ENCODE measurements around a stretch of chr15.

GRCh38 chr15:62906798-62907127, 135.8 kb upstream of the TPM1 start:
- RRBS = no CpG with 5 or more reads among the region's 3 CpGs
CAGE:
- cytosol, long polyA plus RNA = no peak
- long polyA plus RNA = no peak
- nucleus, long polyA plus RNA = no peak

DNA sequence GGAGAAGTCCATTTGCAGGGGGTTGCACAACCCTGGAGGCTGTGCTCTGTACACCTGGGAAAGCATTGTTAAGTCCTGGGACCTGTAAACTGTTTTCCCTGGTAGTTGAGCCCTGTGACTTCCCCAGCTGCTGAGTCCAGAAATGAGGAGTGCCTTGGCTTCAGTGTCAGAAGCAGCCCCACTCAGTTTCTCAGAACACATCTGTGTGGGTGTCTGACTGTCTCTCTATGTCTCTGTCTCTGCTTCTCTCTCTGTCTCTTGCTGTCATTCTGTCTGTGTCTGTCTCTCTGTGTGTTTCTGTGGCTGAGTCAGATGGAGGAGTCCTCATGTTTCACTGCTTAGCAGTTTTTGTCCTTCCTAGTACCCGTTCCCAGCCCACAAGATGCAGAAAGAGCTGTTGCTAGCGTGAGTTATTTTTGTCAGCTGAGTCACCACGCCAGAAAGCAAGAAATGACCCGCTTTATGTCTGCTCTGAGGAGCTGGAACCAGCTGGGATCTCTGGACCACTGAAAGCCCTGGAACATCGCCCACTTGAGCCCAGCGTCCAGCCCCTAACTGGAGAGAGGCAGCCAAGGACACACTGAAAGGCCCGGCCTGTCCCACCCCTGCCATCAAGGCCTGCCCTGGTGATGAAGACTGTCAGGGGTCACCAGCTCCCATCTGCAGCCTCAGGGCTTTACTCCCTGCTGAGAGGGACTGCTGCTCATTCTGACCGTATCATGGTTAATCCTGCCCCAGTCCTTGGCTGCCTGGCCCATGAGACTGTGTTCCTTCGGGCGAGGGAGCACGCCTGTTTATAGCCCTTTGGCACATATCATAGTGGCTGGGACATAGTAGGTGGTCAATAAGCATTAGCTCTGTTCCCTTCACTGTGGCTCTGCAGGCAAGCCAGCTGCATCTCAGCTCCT, 101.8 kb upstream of the TPM1 start:
- RRBS = no CpG with 5 or more reads among the region's 11 CpGs
CAGE:
- cytosol, long polyA plus RNA = no peak
- long polyA plus RNA = no peak
- nucleus, long polyA plus RNA = no peak

DNA sequence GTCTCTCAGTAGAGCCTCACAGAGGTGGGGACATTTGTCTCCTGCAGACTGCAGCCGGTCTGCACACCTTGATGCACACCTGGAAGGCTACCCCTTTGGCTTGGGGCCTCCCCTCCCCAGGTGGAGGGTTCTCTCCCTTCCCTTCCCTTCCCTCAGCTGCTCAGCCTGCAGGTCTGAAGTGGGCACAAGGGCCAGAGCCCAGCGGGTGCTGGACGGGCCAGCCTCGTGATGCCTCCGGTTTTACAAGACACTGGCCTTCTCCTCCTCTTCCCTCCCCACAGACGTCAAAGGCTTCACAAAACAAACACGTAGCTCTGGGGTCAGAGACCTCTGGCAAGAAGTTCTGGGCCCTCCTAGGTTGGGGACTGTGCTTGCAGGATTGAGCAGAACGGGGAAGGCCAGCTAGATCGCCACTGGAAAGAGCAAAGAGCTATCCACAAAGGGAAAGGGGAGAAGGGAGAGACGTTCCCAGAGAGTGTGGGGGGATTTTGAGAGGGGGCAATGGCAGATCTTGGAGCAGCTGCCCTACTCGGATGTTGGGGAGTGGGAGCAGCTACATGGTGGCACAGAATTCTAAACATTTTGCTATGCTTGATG, 81.4 kb upstream of the TPM1 start:
- RRBS = no CpG with 5 or more reads among the region's 11 CpGs
CAGE:
- cytosol, long polyA plus RNA = no peak
- long polyA plus RNA = no peak
- nucleus, long polyA plus RNA = no peak

- RRBS = no CpG with 5 or more reads among the region's 8 CpGs
CAGE:
- cytosol, long polyA plus RNA = no peak
- long polyA plus RNA = no peak
- nucleus, long polyA plus RNA = no peak
Measured at GRCh38 chr15:63011141-63011838, 31.3 kb upstream of the TPM1 start.

- RRBS = 4% methylated on average over 15 of the region's 41 CpGs
CAGE:
- cytosol, long polyA plus RNA = no peak
- long polyA plus RNA = no peak
- nucleus, long polyA plus RNA = no peak
Measured at GRCh38 chr15:63048740-63049668, 6.5 kb downstream of the TPM1 start.

GRCh38 chr15:63051144-63051806, 8.7 kb downstream of the TPM1 start:
- RRBS = no CpG with 5 or more reads among the region's 5 CpGs
CAGE:
- cytosol, long polyA plus RNA = no peak
- long polyA plus RNA = no peak
- nucleus, long polyA plus RNA = no peak

DNA sequence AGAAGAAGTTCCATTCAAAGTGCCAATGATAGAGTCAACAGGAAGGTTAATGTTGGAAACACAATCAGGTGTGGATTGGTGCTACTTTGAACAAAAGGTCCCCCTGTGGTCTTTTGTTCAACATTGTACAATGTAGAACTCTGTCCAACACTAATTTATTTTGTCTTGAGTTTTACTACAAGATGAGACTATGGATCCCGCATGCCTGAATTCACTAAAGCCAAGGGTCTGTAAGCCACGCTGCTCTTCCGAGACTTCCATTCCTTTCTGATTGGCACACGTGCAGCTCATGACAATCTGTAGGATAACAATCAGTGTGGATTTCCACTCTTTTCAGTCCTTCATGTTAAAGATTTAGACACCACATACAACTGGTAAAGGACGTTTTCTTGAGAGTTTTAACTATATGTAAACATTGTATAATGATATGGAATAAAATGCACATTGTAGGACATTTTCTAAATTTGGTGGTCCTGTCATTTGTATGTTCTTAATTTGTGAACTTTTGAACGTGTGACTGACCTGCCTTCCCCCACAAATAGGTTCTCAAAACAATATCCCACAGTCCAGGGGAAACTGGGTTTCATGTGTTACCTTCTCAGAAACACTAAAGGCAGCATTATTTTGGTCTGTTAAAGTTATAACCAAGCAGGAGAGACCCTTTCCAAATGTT, 29.0 kb downstream of the TPM1 start:
- RRBS = no CpG with 5 or more reads among the region's 6 CpGs
CAGE:
- cytosol, long polyA plus RNA = no peak
- long polyA plus RNA = no peak
- nucleus, long polyA plus RNA = start-site peak on the minus strand centred at position 310 of the sequence, 190 bp wide, 9 and 39 reads in 2 replicates

DNA sequence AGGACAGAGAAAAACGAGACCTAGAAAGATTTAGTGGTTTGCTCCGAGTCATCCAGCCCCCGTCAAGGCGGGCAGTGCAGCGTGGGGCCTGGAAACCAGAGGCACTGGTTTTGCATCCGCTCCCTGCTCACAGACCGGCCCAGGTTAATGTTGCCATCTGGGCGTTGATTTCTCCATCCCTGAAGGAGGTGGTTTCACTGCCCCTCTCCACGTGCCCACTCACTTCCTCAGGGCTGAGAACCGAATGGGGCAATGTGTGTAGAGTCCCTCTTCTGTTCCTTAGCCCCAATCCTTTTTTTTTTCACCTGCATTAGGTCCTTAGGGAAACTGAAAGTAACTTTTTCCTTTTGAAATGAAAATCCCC, 32.8 kb downstream of the TPM1 start:
- RRBS = no CpG with 5 or more reads among the region's 10 CpGs
CAGE:
- cytosol, long polyA plus RNA = no peak
- long polyA plus RNA = no peak
- nucleus, long polyA plus RNA = no peak

DNA sequence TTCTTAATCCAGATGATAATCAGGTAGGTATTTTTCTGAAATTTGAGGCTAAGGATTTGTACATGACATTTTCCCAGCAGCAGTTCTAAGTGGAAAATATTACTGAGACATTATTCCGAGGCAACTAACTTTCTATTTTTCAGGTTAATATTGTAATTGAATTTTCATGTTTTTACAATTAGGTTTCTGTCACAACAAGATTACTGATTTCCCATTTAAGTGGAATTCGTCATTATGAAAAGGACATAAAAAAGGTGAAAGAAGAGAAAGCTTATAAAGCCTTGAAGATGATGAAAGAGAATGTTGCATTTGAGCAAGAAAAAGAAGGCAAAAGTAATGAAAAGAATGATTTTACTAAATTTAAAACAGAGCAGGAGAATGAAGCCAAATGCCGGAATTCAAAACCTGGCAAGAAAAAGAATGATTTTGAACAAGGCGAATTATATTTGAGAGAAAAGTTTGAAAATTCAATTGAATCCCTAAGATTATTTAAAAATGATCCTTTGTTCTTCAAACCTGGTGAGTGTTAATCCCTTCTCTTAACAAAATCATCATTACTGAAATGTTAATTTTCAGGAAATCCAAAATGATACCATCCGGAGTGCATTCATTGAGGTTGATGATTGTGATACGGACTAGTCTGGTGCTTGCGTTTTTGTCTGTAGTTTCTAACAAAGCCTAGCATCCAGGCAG, 5.7 kb downstream of the LACTB start:
- RRBS = no CpG with 5 or more reads among the region's 7 CpGs
CAGE:
- cytosol, long polyA plus RNA = no peak
- long polyA plus RNA = no peak
- nucleus, long polyA plus RNA = no peak

DNA sequence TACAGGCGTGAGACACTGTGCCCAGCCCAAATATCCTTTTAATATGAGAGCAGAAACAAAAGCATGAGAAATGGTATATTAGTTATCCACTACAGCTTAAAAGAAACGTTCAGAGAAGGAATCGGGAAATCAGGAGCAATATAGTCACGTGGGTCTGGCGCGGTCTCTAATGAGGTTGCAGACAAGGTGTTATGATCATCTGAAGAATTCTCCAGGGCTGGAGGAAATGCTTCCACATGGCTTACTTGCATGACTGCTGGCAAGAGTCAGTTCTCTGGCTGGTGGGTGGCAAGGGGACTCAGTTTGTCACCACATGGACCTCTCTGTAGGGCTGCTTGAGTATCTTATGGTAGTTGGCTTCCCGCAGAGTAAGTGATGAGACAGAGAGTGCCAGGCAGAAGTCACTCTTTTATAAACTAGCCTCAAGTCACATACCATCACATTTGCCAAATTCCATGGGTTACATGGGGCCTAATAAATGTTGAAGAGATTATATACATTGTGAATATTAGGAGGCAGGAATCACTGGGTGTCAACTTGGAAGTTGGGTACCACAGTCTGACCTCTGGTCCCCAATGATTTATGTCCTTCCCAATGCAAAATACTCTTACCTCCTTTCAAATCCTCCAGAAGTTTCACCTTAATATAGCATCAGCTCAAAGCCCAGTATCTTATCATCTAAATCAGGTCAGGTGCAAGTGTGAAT, 14.7 kb downstream of the RPS27L start:
- RRBS = no CpG with 5 or more reads among the region's 7 CpGs
CAGE:
- cytosol, long polyA plus RNA = no peak
- long polyA plus RNA = no peak
- nucleus, long polyA plus RNA = no peak

- RRBS = no CpG with 5 or more reads among the region's 5 CpGs
CAGE:
- cytosol, long polyA plus RNA = no peak
- long polyA plus RNA = no peak
- nucleus, long polyA plus RNA = no peak
Measured at GRCh38 chr15:63203799-63204226, 14.4 kb downstream of the RAB8B start.

DNA sequence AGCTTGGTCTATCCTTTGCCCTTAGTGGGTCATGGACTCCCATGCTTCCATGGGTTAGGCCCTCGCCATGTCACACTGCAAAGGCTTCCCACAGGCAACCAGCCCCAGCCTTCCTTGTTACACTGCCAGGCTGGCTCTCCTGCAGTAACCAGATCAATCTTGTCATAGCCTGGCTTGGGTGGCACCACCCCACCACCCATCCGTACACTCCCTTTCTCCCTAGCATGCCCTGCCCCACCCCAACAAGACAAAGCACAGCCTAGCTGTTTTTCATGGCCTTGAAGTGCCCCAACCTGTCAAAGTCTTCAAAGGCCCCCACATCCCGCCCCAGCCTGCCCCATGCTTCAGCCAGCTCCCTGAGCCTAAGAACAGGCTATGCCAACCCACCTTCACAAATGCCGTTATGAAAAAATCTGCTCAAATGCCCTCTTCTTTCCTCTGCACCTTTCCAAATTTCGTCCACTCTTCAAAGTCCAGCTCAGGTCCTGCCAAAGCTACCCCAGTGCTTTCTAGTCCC, 30.4 kb downstream of the CA12 start:
- RRBS = no CpG with 5 or more reads among the region's 5 CpGs
CAGE:
- cytosol, long polyA plus RNA = no peak
- long polyA plus RNA = no peak
- nucleus, long polyA plus RNA = no peak

DNA sequence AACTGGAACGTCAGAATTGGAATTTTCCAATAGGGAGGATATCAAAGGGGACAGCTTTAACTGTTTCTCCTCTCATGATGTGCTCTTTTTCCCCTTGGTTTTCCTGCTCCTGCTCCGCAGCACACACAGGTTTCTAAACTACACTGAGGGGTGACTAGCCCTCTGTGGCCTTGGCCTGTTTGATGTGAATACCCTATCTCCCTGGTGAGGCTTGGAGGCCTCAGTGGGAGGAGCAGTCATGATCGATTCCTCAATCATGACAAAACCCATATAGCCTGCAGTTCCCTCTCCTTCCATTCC, 24.0 kb upstream of the USP3 start:
- RRBS = no CpG with 5 or more reads among the region's 3 CpGs
CAGE:
- cytosol, long polyA plus RNA = no peak
- long polyA plus RNA = no peak
- nucleus, long polyA plus RNA = no peak

GRCh38 chr15:63506181-63506943, 2.0 kb downstream of the USP3 start:
- RRBS = no CpG with 5 or more reads among the region's 6 CpGs
CAGE:
- cytosol, long polyA plus RNA = no peak
- long polyA plus RNA = no peak
- nucleus, long polyA plus RNA = start-site peak on the plus strand at chr15:63506701-63507078, 29 and 19 reads in 2 replicates

- RRBS = no CpG with 5 or more reads among the region's 1 CpG
CAGE:
- cytosol, long polyA plus RNA = no peak
- long polyA plus RNA = no peak
- nucleus, long polyA plus RNA = no peak
Measured at GRCh38 chr15:63569181-63569696, 27.9 kb upstream of the FBXL22 start.

GRCh38 chr15:63615862-63616728, 18.9 kb downstream of the FBXL22 start:
- RRBS = no CpG with 5 or more reads among the region's 8 CpGs
CAGE:
- cytosol, long polyA plus RNA = no peak
- long polyA plus RNA = no peak
- nucleus, long polyA plus RNA = no peak

GRCh38 chr15:63668464-63669045, 71.4 kb downstream of the FBXL22 start:
- RRBS = no CpG with 5 or more reads among the region's 3 CpGs
CAGE:
- cytosol, long polyA plus RNA = no peak
- long polyA plus RNA = no peak
- nucleus, long polyA plus RNA = no peak

DNA sequence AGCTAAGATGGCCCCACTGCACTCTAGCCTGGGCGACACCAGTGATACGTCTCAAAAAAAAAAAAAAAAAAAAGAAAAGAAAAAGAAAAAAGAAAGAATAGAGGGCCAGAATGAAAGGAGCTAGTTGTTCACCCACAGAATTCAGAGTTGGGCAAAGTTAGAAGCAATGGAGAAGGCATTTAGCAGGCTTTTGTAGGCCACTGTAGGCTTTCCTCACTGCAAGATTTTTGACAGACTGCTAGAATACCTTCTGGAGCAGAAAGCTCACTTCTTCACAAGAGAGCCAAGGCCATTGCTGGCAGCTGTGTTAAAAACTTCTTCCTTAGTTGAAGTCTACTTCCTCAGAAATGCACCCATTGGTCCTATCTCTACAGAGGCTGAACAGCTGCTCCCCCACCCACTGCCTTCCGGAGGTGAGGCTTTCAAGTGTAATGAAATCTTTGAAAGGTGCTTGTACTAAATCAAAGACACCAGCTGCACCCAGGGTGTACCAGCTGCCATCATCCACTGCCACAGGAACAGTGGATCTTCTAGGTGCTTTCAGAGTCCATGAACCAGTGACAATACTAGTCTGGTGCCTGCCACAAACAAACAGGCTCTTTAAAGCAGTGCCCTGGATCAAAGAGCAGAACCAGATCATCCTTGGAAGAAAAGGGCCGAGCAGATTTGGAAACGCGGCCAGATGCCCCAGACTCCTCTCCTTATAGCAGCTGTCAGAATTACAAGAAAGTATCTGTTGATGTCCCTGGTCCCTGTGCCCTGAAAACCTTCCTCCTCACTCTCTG, 26.4 kb upstream of the HERC1 start:
- RRBS = no CpG with 5 or more reads among the region's 6 CpGs
CAGE:
- cytosol, long polyA plus RNA = no peak
- long polyA plus RNA = no peak
- nucleus, long polyA plus RNA = no peak

GRCh38 chr15:63945133-63945613, 101.1 kb downstream of the DAPK2 start:
- RRBS = no CpG with 5 or more reads among the region's 6 CpGs
CAGE:
- cytosol, long polyA plus RNA = no peak
- long polyA plus RNA = no peak
- nucleus, long polyA plus RNA = no peak

DNA sequence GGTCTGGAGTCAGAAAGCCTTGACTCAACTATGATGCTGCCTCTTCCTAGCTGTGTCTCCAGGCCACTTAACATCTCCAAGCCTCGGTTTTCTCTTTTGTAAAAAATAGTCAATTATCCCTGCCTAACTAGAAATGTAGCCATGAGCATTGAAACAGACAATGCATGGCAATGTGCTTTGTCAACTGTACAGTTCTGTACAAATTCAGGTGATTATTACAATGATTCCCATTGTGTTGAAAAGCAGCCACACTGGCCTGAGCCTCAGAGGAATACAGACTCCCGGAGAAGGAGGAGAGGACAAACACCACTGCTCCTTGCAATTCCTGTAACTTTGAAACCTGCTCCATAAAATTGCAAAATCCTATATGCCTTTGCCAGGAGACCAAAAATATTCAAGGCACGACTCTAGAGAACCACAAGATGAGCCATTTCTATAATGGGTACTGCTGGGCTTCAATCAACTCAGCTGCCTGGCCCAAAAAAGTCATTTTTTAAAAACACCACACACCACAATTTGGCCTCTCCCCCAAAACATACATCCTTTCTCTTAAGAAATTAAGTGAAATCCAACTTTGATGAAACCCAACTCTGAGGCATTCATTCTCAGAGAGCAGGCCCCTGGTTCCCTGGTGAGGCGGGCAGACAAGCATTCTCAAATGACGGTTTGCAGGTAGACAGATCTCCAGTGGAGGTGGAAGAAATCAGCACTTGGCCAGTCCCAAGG, 28.6 kb downstream of the DAPK2 start:
- RRBS = no CpG with 5 or more reads among the region's 5 CpGs
CAGE:
- cytosol, long polyA plus RNA = no peak
- long polyA plus RNA = no peak
- nucleus, long polyA plus RNA = no peak

All from SK-N-SH (cell line).